ENCODE measurements around a stretch of chr10.

- PRO-cap: no peak
- RAMPAGE, long total RNA, 4 experiments: no peak in any of the 4 experiments
Measured at GRCh38 chr10:20005256-20006177, 189.3 kb downstream of the PLXDC2 start.

- PRO-cap: no peak
- RAMPAGE, long total RNA, 4 experiments: no peak in any of the 4 experiments
Measured at GRCh38 chr10:20080792-20081566, 264.7 kb downstream of the PLXDC2 start.

DNA sequence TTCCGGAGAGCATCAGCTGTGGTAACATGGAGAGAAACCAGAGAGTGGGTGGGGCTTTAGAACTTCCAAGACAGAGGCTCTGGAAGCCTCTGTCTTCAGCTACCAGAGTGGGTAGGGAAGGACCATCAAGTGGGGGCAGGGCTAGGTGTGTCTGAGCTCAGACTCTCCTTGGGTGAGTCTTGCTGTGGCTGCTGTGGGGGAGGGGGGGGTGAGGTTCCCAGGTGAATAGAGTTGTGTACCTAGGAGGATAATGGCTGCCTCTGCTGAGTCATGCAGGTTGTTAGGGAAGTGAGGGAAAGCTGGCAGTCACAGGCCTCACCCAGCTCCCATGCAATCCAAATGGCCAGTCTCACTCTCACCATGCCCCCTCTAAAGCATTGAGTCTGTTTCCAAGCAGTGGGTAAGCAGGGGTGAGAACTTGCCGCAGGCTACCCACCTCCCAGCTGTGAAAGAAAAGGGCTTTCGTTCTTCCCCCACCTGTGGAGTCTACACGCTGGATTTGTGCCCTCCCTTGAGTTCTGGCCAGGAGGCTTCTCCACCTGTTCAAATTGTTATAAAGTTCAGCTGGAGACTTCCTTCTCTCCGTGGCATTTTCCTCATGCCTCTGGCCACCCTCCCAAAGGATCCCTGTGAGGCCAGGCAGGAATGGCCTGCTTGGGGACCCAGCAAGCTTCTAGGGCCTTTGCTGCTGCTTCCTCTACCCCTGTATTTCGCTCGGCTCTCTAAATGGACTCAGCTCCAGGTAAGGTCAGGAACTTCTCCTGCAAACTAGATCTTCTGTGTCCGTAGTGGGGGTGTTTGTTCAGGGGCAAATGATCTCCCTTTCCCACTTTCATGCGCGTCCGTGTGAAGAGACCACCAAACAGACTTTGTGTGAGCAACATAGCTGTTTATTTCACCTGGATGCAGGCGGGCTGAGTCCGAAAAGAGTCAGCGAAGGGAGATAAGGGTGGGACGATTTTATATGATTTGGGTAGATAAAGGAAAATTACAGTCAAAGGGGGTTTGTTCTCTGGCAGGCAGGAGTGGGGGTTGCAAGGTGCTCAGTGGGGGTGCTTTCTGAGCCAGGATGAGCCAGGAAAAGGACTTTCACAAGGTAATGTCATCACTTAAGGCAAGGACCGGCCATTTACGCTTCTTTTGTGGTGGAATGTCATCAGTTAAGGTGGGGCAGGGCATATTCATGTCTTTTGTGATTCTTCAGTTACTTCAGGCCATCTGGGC lies 526.7 kb downstream of the NEBL start:
- PRO-cap: no peak
- RAMPAGE, long total RNA, 4 experiments: no peak in any of the 4 experiments

- PRO-cap: no peak
- RAMPAGE, long total RNA, 4 experiments: no peak in any of the 4 experiments
Measured at GRCh38 chr10:20465144-20465343, 432.1 kb downstream of the NEBL start.

DNA sequence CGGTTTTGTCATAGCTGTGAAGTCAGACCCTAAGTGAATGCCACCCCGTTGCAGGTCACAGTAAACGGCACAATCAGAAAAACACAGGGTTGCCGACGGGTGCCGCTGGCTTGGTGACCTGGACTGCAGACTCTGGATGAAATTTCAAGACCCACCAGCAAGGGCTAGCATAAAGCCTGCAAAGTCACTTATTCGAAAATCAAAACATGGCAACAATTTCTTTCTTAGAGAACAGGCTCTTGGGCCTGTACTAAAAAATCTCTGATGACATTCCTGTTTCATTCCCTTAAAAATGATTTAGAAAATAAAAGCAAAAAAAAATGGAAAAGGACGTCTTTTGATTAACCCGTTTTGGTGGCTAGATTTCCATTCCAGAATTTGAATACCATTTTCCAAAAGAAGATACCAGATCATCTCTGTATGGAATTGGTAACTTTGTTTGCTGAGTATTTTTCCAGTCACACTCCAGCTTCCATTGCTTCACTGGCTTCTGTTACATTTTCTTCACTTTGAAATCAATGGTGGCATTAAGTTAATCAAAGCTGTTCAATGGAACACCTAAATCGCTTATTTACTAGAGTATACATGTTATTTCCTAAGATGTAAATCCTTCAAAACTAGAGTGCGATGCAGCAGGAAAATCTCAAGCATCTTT lies 112.8 kb downstream of the NEBL start:
- PRO-cap: no peak
- RAMPAGE, long total RNA, 4 experiments: no peak in any of the 4 experiments

- PRO-cap: no peak
- RAMPAGE, long total RNA, 4 experiments: no peak in any of the 4 experiments
Measured at GRCh38 chr10:21100061-21100776, 203.1 kb upstream of the NEBL start.

DNA sequence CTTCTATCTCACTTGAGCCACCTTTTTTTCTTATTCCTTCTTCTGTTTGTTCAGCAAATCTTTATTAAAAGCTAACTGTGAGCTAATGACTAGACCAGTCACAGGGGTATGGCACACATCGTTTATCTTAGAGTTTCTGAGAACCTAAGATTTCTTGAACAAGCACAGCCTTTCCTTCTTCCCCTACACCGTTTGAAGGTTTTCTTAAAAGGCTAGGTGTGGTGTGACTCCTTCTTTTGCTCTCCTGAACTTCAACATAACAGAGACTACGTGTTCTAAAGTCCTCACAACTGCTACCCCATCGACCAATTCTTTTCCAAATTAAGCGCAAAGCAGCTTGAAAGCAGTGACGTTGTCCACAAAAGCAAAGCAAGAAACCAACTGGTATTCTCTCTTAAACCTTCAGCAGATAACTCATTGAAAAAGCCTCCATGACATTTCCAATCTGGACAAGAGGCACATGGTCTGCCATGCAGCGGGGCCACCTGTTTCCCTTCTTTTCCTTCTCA lies 262.1 kb upstream of the NEBL start:
- PRO-cap: no peak
- RAMPAGE, long total RNA, 4 experiments: no peak in any of the 4 experiments

GRCh38 chr10:21237901-21238326 lies 287.6 kb downstream of the SKIDA1 start:
- PRO-cap: no peak
- RAMPAGE, long total RNA, 4 experiments: no peak in any of the 4 experiments

- PRO-cap: unidirectional peak, minus-strand start at chr10:21497260
- RAMPAGE, long total RNA, 4 experiments: no peak in any of the 4 experiments
Measured at GRCh38 chr10:21497128-21497640, 28.3 kb downstream of the SKIDA1 start.

DNA sequence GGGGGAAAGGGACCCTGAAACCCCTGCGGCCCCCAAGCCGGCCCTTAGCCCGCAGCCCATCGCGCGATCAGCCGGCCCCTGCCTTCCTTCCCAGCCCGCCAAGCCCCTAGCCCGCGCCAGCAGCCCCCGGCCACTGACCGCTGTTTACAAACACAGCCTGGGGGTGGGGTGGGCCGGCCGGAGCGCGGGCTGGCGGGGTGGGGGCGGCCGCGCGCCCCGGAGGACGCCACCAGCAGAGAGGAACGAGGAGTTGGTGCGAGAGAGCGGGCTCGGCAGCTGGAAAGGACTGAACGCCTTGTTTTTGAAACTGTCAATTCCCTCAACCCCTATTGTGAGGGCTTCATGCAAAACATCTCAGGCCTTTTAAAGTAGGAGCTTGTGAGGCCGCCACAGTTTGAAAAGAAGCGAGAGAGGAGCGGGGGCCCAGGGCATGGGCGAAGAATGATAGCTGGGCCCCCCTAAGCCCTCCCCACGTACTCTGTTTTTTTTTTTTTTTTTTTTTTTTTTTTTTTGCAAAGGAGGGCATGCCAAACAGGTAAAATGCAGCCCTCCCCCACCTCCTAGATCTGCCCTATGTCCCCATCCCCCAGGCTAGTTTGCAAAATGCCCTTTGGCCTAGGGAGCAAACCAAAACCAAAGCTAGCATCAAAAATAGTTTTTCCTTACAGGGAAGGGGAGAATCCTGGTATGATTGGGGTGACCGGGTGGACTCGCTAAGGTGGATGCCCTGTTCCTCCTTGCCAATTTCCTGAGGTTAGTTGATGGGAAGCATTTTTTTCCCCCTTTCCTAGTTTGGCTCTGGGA lies 15.0 kb downstream of the SKIDA1 start:
- PRO-cap: no peak
- RAMPAGE, long total RNA, 4 experiments: no peak in any of the 4 experiments

- PRO-cap: no peak
- RAMPAGE, long total RNA, 4 experiments: no peak in any of the 4 experiments
Measured at GRCh38 chr10:21545118-21545628, 11.1 kb downstream of the MLLT10 start.

DNA sequence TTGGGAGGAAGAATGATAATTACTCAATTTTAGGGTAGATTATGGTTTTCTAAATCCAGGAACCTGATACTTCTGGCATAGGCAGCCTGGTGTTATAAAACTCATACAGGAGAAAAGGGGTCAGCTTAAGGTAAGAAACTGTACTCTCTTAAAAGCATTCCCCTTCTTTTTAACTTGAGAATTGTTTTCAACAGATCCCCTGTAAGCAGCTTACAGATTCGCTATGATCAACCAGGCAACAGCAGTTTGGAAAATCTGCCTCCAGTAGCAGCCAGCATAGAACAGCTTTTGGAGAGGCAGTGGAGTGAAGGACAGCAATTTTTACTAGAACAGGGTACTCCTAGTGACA lies 196.6 kb downstream of the MLLT10 start:
- PRO-cap: no peak
- RAMPAGE, long total RNA, 4 experiments: start-site peak on the plus strand in 1 of 4 experiments, centred at position 72 of the sequence, 21 reads per replicate

- PRO-cap: no peak
- RAMPAGE, long total RNA, 4 experiments: no peak in any of the 4 experiments
Measured at GRCh38 chr10:21756750-21757052, 222.7 kb downstream of the MLLT10 start.

- PRO-cap: no peak
- RAMPAGE, long total RNA, 4 experiments: no peak in any of the 4 experiments
Measured at GRCh38 chr10:21798397-21799059, 205.0 kb downstream of the DNAJC1 start.

DNA sequence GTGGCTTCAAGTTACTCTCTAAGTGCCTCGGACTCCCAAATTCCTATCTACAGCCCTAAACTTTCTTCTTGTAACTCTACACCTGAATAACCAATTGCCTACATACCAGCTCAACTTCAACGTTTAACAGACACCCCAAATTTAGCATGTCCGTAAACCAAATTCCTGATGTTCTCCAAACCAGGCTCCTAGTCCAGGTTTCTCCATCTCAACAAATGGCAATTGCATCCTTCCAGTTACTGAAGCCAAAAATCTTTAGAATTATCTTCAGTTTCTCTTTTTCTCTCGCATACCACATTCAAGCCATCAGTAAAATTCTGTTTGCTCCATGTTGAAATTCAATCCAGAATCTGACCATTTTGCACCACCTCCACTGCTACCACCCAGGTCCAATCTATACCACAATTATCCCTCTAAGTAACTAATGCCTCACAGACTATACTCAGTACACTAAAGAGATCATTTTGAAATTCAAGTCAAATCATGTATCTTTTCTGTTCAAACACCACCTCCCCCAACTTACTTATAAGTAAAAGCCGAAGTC lies 3.6 kb downstream of the DNAJC1 start:
- PRO-cap: no peak
- RAMPAGE, long total RNA, 4 experiments: no peak in any of the 4 experiments

- PRO-cap: no peak
- RAMPAGE, long total RNA, 4 experiments: start-site peak on the minus strand in 1 of 4 experiments, at chr10:22000466-22000604 at its widest, 5 to 6 reads per replicate
Measured at GRCh38 chr10:22000395-22001325, 2.9 kb downstream of the DNAJC1 start.

- PRO-cap: unidirectional peak, plus-strand start at chr10:22002719; unidirectional peak, plus-strand start at chr10:22002777; bidirectional peak, plus-strand start at chr10:22002934, minus-strand start at chr10:22002831; bidirectional peak, plus-strand start at chr10:22003267, minus-strand start at chr10:22003232; bidirectional peak, plus-strand start at chr10:22003480, minus-strand start at chr10:22003388
- RAMPAGE, long total RNA, 4 experiments: no peak in any of the 4 experiments
Measured at GRCh38 chr10:22002656-22003610, 597 bp downstream of the DNAJC1 start.

GRCh38 chr10:22246627-22247564 lies 29.1 kb upstream of the EBLN1 start:
- PRO-cap: no peak
- RAMPAGE, long total RNA, 4 experiments: no peak in any of the 4 experiments

DNA sequence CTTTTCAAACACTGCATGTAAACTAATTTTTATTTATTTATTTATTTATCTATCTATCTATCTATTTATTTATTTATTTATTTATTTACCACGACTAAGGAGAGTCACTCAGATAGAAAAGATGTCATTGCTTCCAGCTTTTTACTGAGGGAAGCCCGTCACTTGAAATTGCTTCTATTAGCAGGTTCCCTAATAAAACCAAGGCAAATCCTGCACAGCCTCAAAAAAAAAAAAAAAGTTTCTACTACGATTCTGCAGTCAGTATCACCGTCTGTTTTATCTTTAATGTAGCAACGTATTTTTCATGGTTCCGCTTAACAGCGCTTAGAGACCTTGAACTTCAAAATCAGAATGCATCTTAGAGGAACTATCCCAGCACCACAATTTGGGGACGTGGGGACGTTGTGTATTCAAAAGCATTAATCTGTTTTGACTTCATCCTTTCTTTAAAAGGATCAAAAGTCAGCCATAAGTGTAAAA lies 33.3 kb upstream of the EBLN1 start:
- PRO-cap: no peak
- RAMPAGE, long total RNA, 4 experiments: no peak in any of the 4 experiments

DNA sequence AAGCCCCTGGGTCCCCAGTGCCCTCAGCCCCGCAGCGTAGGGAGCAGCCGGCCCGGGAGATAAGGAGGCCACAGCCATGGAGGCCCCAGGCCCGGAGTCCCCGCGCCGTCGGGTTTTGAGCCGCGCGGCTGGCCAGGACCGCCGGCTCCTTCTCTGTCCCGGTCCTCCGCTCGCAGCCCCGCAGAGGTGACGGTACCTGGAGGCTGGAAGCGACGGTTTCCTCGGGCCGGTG lies 35.3 kb upstream of the EBLN1 start:
- PRO-cap: no peak
- RAMPAGE, long total RNA, 4 experiments: no peak in any of the 4 experiments